K562 (cell line): ENCODE measurements around the genes CRACDL, C2orf15 and LYG1.

DNA sequence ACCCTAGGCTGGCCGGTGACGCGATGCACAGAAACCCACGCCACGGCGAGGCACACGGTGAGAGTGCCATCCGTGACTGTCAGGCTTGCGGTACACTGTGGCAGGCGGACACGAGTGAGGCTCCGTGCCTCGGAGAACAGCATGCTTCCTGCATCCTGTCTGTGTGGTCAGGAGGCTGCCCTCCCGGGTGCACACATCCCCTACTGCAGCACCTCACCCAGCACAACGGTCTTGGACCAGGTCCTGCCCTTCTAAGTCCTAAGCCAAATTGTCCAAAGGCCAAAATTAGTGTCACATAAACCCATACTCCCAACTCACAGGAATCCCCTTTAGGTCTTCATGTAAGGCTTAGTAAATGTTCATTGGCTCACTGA lies 48.0 kb downstream of the ZAP70 start:
- RAMPAGE, long total RNA = no peak
- RRBS = no CpG with 5 or more reads among the region's 15 CpGs
PRO-cap:
- standard = no peak
- CoPRO, capped RNA only, 2 experiments = no peak in any of the 2 experiments
- CoPRO, capped and uncapped RNA, 2 experiments = no peak in any of the 2 experiments
- CoPRO, uncapped RNA only, 2 experiments = no peak in any of the 2 experiments
CAGE:
- cytosol, long polyA plus RNA = no peak
- long polyA plus RNA = no peak
- nucleolus, long total RNA = no peak
- nucleus, long polyA plus RNA = no peak

- RAMPAGE, long total RNA = no peak
- RRBS = no CpG with 5 or more reads among the region's 8 CpGs
PRO-cap:
- standard = no peak
- CoPRO, capped RNA only, 2 experiments = no peak in any of the 2 experiments
- CoPRO, capped and uncapped RNA, 2 experiments = no peak in any of the 2 experiments
- CoPRO, uncapped RNA only, 2 experiments = peak in 1 of 2 experiments; most common minus-strand start chr2:97787377 (in 1)
CAGE:
- cytosol, long polyA plus RNA = no peak
- long polyA plus RNA = no peak
- nucleolus, long total RNA = no peak
- nucleus, long polyA plus RNA = no peak
These were observed 73.8 kb downstream of the ZAP70 start for GRCh38 chr2:97786906-97787822.

DNA sequence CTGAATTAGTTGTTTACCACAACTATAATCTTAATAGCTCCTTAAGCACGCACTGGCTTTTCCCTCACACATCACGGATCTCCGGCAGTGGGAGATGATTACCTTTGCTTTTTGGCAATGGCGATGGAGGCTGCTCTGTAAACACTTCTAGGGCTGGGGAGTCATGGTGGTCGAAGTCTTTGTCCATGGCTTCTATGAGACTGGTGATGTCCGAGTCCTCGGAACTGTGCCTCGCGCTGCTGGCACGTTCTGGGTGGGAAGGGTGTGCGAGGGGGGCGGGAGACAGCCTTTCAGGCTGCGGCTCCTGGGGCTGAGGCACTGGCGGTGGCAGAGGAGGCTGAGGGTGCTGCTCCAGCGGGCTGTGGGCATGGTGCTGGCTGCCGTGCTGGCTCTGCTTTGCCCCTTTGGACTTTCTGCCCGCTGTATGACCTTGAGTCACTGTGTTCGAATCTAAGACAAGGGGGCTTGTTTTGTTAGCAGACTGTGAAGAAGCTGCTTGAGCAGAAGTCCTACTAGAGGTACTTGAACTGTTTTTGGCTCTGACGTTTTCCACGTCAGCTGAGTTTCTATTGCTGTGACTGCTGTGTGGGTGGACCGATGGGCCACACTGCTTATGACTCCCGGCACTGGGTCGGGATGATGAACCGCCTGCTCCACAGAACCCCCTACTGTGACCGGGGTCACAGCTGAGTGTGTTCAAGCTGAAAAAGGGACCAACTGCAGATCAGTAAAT lies 79.1 kb downstream of the ZAP70 start:
- RAMPAGE, long total RNA = no peak
- RRBS = 97% methylated on average over 4 of the region's 25 CpGs
PRO-cap:
- standard = no peak
- CoPRO, capped RNA only, 2 experiments = no peak in any of the 2 experiments
- CoPRO, capped and uncapped RNA, 2 experiments = no peak in any of the 2 experiments
- CoPRO, uncapped RNA only, 2 experiments = peak in 1 of 2 experiments; most common minus-strand start position 514 of the sequence (in 1)
CAGE:
- cytosol, long polyA plus RNA = no peak
- long polyA plus RNA = no peak
- nucleolus, long total RNA = no peak
- nucleus, long polyA plus RNA = no peak

DNA sequence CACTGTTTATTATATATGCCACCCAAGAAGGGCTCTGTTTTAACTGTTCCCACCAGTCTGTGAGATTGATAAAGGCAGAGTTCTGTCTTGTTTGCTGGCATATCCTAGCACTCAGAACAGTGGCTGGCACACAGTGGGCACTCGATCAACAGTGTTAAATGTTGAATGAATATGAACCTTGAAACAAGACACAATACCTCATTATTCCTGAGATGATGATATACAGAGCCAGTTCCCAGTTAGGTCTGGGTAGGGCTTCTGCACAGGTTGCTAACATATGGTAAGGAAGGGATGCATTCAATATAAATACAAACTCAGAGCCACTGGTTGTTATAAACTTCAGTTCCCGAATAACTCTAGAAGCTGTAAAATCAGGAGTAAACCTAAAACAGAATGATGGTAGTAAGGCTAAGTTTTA lies 81.4 kb downstream of the ZAP70 start:
- RAMPAGE, long total RNA = no peak
- RRBS = no CpG with 5 or more reads among the region's 2 CpGs
PRO-cap:
- standard = no peak
- CoPRO, capped RNA only, 2 experiments = no peak in any of the 2 experiments
- CoPRO, capped and uncapped RNA, 2 experiments = no peak in any of the 2 experiments
- CoPRO, uncapped RNA only, 2 experiments = no peak in any of the 2 experiments
CAGE:
- cytosol, long polyA plus RNA = no peak
- long polyA plus RNA = no peak
- nucleolus, long total RNA = no peak
- nucleus, long polyA plus RNA = no peak

GRCh38 chr2:97834354-97835134 lies 121.2 kb downstream of the ZAP70 start:
- RAMPAGE, long total RNA = no peak
- RRBS = no CpG with 5 or more reads among the region's 3 CpGs
PRO-cap:
- standard = no peak
- CoPRO, capped RNA only, 2 experiments = no peak in any of the 2 experiments
- CoPRO, capped and uncapped RNA, 2 experiments = no peak in any of the 2 experiments
- CoPRO, uncapped RNA only, 2 experiments = no peak in any of the 2 experiments
CAGE:
- cytosol, long polyA plus RNA = no peak
- long polyA plus RNA = no peak
- nucleolus, long total RNA = no peak
- nucleus, long polyA plus RNA = no peak

GRCh38 chr2:97851226-97851876 lies 138.0 kb downstream of the ZAP70 start:
- RAMPAGE, long total RNA = no peak
- RRBS = no CpG with 5 or more reads among the region's 4 CpGs
PRO-cap:
- standard = no peak
- CoPRO, capped RNA only, 2 experiments = no peak in any of the 2 experiments
- CoPRO, capped and uncapped RNA, 2 experiments = no peak in any of the 2 experiments
- CoPRO, uncapped RNA only, 2 experiments = peak in 1 of 2 experiments; most common minus-strand start chr2:97851525 (in 1)
CAGE:
- cytosol, long polyA plus RNA = no peak
- long polyA plus RNA = no peak
- nucleolus, long total RNA = no peak
- nucleus, long polyA plus RNA = no peak

- RAMPAGE, long total RNA = no peak
- RRBS = no CpG with 5 or more reads among the region's 7 CpGs
PRO-cap:
- standard = no peak
- CoPRO, capped RNA only, 2 experiments = no peak in any of the 2 experiments
- CoPRO, capped and uncapped RNA, 2 experiments = no peak in any of the 2 experiments
- CoPRO, uncapped RNA only, 2 experiments = no peak in any of the 2 experiments
CAGE:
- cytosol, long polyA plus RNA = no peak
- long polyA plus RNA = no peak
- nucleolus, long total RNA = no peak
- nucleus, long polyA plus RNA = no peak
These were observed 60.7 kb downstream of the INPP4A start for GRCh38 chr2:98505252-98505866.

GRCh38 chr2:98572584-98573062 lies 35.7 kb downstream of the COA5 start:
- RAMPAGE, long total RNA = no peak
- RRBS = 87% methylated on average over 2 of the region's 15 CpGs
PRO-cap:
- standard = no peak
- CoPRO, capped RNA only, 2 experiments = no peak in any of the 2 experiments
- CoPRO, capped and uncapped RNA, 2 experiments = no peak in any of the 2 experiments
- CoPRO, uncapped RNA only, 2 experiments = no peak in any of the 2 experiments
CAGE:
- cytosol, long polyA plus RNA = no peak
- long polyA plus RNA = no peak
- nucleolus, long total RNA = no peak
- nucleus, long polyA plus RNA = no peak

DNA sequence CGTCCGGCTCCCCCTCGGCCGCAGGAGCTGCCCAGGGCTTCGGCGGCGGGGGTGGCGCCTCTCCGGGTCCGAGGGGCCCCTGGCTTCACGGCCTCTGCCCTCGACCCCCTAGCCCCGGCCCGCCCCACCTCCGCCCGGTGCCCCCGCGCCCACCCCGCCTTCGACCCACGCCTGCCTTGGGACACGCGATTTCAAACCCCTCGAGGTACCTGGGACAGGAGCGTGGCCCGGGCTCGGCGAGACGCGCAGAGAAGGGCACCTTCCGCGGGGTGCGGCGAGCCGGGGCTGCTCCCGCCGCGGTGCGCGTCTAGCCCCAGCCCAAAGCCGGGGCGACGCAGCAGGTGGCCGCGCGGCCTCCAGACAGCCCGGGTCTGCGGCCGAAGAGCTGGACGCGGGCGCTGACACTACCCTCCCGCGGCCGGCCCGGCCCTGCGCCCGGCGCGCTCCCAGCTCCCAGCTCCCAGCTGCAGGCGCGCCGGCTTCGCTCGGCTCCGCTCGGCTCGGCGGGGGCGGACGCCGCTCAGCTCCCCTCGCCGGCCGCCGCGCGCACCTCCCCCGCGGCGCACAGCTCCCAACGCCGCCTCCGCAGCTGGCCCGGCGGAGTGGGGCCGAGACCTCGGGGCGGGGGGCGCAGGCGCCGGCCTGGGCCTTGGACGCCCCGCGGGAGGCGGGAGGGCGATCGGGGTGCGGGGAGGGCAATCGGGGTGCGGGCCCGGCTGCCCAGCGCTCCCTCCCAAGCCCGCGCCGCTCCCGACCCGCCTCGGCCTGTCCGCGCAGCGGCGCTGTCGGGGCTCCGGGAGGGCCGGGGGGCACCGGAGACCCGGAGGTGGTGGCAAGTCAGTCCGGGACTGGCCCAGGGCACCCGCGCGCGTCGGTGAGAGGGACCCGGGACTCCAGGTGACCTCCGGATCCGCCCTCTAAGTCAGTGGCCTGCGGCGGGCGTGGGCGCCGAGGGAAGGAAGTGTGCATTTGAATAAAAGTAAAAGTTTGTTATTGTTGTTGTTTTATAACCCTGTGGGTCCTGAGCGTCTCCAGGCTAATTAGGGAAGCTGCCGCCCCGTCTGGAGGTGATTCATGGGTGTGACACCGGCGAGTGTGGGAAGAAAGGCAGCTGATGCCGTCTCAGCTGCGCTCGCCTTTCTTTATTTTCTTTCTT lies at the start of gene CRACDL:
CRACDL (minus strand) TSS at position 497 of the 1,156 bp plus-strand sequence.
- RAMPAGE, long total RNA = no peak
- RRBS = 35% methylated on average over 112 of the region's 140 CpGs
PRO-cap:
- standard = no peak
- CoPRO, capped RNA only, 2 experiments = no peak in any of the 2 experiments
- CoPRO, capped and uncapped RNA, 2 experiments = no peak in any of the 2 experiments
- CoPRO, uncapped RNA only, 2 experiments = no peak in any of the 2 experiments
CAGE:
- cytosol, long polyA plus RNA = no peak
- long polyA plus RNA = no peak
- nucleolus, long total RNA = no peak
- nucleus, long polyA plus RNA = no peak

GRCh38 chr2:99140986-99142140 lies at the start of gene C2orf15:
Gene C2orf15 (plus strand): TSS chr2:99141707.
- RAMPAGE, long total RNA = no peak
- RRBS = 3% methylated on average over 17 of the region's 92 CpGs
PRO-cap:
- standard = bidirectional peak, plus-strand start at chr2:99141238, minus-strand start at chr2:99141149
- CoPRO, capped RNA only, 2 experiments = peak in 2 of 2 experiments; most common plus-strand start chr2:99141238 (in 1); most common minus-strand start chr2:99141149 (in 2)
- CoPRO, capped and uncapped RNA, 2 experiments = peak in 2 of 2 experiments; most common plus-strand start chr2:99141353 (in 1); most common minus-strand start chr2:99141149 (in 2)
- CoPRO, uncapped RNA only, 2 experiments = no peak in any of the 2 experiments
CAGE:
- cytosol, long polyA plus RNA = no peak
- long polyA plus RNA = no peak
- nucleolus, long total RNA = no peak
- nucleus, long polyA plus RNA = no peak

DNA sequence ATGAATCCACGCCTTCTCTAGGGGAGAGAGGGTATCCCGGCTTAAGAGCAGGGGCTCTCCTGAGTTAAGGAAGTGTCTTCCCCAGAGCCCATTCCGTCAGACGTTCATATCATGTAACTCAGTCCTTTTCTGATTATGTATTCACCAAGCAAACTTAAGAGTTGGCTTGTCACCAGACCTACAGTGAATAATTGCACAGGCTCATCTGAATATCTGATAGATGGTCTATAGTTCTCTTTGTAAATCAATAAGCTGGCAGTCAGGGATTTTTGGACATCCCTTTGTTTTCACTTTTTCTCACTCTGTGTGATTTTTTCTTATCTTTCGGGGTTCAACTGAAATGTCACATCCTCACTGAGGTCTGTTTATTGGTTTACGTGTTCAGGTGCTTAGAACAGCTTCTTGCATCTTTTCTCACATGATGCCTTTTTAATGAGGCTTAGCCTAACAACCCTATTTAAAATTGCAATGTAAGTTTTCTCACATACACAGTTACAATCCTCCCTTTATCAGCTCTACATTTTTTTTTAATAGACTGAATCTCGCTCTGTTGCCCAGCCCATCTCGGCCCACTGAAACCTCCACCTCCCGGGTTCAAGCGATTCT lies 1.1 kb downstream of the LIPT1 start:
- RAMPAGE, long total RNA = no peak
- RRBS = no CpG with 5 or more reads among the region's 10 CpGs
PRO-cap:
- standard = unidirectional peak, minus-strand start at position 108 of the sequence
- CoPRO, capped RNA only, 2 experiments = no peak in any of the 2 experiments
- CoPRO, capped and uncapped RNA, 2 experiments = no peak in any of the 2 experiments
- CoPRO, uncapped RNA only, 2 experiments = no peak in any of the 2 experiments
CAGE:
- cytosol, long polyA plus RNA = no peak
- long polyA plus RNA = no peak
- nucleolus, long total RNA = no peak
- nucleus, long polyA plus RNA = no peak

DNA sequence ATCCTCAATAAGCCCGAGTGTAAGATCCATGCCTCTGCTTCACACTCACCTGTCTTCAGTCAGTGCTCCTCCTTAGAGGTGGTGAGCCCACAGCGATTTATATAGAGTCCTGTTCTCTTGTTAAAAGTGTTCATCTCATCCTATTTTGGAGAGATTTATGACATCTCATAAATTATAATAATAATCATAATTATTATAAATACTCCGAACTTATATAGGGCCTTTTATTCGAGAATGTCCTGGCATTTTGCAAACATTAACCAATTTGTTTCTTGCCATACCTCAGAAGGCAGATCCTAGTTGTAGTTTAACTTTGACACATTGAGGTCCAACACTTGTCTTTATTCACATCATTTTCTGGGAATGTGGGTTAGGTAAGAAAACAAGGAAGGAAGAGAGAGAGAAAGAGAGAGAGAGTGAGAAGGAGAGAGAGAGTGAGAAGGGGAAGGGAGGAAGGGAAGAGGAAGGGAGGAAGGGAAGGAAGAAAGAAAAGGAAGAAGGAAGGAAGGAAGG lies at the start of gene LYG1:
LYG1 (minus strand) TSS at position 197 of the 513 bp plus-strand sequence.
- RAMPAGE, long total RNA = no peak
- RRBS = no CpG with 5 or more reads among the region's 4 CpGs
PRO-cap:
- standard = no peak
- CoPRO, capped RNA only, 2 experiments = no peak in any of the 2 experiments
- CoPRO, capped and uncapped RNA, 2 experiments = no peak in any of the 2 experiments
- CoPRO, uncapped RNA only, 2 experiments = no peak in any of the 2 experiments
CAGE:
- cytosol, long polyA plus RNA = no peak
- long polyA plus RNA = no peak
- nucleolus, long total RNA = no peak
- nucleus, long polyA plus RNA = no peak

DNA sequence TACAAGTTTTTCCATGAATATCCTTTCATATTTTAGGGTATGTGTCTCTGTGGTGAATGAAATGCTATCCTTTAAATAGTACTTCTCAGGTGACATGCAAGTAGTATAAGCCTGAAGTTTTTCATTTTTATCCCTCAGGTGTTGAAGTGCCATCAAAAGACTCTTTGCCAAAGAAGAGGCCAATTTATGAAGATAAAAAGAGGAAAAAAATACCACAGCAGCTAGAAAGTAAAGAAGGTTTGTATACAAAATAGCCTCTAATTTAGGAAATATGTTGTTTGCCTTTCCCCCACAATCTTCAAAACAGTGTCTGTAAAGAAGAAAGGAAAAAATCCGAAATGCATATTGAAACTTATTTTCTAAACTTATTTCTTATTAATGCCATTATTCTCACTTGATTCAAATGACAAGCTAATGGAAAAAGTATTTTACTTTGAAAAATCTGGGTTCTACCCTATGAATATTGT lies 31.2 kb downstream of the EIF5B start:
- RAMPAGE, long total RNA = no peak
- RRBS = no CpG with 5 or more reads among the region's 1 CpG
PRO-cap:
- standard = no peak
- CoPRO, capped RNA only, 2 experiments = no peak in any of the 2 experiments
- CoPRO, capped and uncapped RNA, 2 experiments = no peak in any of the 2 experiments
- CoPRO, uncapped RNA only, 2 experiments = peak in 1 of 2 experiments; most common plus-strand start position 375 of the sequence (in 1)
CAGE:
- cytosol, long polyA plus RNA = start-site peak on the plus strand centred at position 185 of the sequence, 99 bp wide, 504 and 185 reads in 2 replicates
- long polyA plus RNA = start-site peak on the plus strand centred at position 184 of the sequence, 92 bp wide, 1,514 and 842 reads in 2 replicates
- nucleolus, long total RNA = no peak
- nucleus, long polyA plus RNA = start-site peak on the plus strand centred at position 187 of the sequence, 96 bp wide, 406 and 223 reads in 2 replicates

GRCh38 chr2:99405214-99405801 lies 68.1 kb downstream of the EIF5B start:
- RAMPAGE, long total RNA = no peak
- RRBS = no CpG with 5 or more reads among the region's 5 CpGs
PRO-cap:
- standard = no peak
- CoPRO, capped RNA only, 2 experiments = no peak in any of the 2 experiments
- CoPRO, capped and uncapped RNA, 2 experiments = no peak in any of the 2 experiments
- CoPRO, uncapped RNA only, 2 experiments = peak in 2 of 2 experiments; most common plus-strand start chr2:99405258 (in 1); most common minus-strand start chr2:99405289 (in 1)
CAGE:
- cytosol, long polyA plus RNA = no peak
- long polyA plus RNA = no peak
- nucleolus, long total RNA = no peak
- nucleus, long polyA plus RNA = no peak

DNA sequence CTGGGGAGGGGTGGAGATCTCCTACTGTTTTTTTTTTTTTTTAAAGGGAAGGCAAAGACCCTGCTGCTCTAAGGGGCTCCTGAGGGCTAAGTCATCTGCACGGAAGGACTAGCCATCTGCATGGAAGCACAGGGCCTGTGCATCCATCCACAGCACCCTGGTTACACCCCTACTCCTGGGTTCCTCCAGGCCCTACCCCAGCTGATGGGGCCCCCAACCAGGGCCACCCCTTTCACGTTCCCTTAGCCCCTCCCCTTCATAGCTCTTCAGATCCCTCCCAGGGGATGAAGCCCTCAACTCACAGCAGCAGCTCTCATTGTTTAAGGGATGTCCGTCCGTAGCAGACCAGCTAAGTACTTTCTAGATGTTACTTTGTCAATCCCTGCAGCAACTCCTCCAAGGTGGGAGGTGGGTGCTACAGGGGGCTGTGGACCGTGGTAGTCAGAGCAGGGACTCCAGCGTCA lies 186.2 kb upstream of the REV1 start:
- RAMPAGE, long total RNA = no peak
- RRBS = no CpG with 5 or more reads among the region's 6 CpGs
PRO-cap:
- standard = no peak
- CoPRO, capped RNA only, 2 experiments = no peak in any of the 2 experiments
- CoPRO, capped and uncapped RNA, 2 experiments = no peak in any of the 2 experiments
- CoPRO, uncapped RNA only, 2 experiments = no peak in any of the 2 experiments
CAGE:
- cytosol, long polyA plus RNA = no peak
- long polyA plus RNA = no peak
- nucleolus, long total RNA = no peak
- nucleus, long polyA plus RNA = no peak

DNA sequence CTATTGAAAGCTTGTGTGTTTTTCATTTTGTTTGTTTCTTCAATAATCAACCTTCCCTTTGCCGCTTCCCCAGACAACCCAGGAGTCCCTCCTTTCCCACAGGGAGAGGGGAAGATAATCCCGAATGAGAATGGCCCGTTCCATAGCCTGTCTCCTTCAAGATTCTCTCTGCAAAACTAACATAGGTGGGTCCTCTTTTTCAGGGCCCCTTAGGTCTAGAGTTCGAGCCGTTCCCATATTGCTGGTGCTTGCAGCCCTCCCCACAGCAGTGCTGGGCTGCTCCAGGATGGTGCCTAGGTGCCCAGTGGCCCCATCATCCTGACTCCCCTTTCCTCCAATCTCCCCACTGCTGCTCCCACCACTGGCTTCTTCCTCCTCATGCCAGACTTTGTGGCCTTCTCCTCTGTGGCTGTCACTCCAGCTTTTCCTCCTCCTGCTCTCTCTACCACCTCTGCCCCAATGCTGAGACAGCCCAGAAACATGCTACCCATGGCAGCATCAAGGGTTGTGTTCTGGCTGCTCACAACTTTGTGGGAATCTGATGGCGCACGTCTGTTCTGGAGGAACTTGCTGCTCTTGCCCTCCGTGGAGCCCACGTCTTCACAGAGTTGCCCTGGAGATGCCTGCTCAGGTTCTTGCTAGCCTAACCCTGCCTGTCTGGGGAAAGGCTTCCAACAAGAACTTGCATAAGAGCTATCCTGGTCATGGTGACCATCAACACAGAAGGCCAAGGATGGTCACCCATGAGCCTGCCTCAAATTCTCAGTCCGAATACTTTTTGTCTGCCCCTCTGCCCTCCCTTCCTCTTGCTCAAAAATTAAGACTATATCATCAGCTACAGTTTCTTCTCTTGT lies 237.5 kb downstream of the AFF3 start:
- RAMPAGE, long total RNA = no peak
- RRBS = no CpG with 5 or more reads among the region's 10 CpGs
PRO-cap:
- standard = no peak
- CoPRO, capped RNA only, 2 experiments = no peak in any of the 2 experiments
- CoPRO, capped and uncapped RNA, 2 experiments = no peak in any of the 2 experiments
- CoPRO, uncapped RNA only, 2 experiments = no peak in any of the 2 experiments
CAGE:
- cytosol, long polyA plus RNA = no peak
- long polyA plus RNA = no peak
- nucleolus, long total RNA = no peak
- nucleus, long polyA plus RNA = no peak

DNA sequence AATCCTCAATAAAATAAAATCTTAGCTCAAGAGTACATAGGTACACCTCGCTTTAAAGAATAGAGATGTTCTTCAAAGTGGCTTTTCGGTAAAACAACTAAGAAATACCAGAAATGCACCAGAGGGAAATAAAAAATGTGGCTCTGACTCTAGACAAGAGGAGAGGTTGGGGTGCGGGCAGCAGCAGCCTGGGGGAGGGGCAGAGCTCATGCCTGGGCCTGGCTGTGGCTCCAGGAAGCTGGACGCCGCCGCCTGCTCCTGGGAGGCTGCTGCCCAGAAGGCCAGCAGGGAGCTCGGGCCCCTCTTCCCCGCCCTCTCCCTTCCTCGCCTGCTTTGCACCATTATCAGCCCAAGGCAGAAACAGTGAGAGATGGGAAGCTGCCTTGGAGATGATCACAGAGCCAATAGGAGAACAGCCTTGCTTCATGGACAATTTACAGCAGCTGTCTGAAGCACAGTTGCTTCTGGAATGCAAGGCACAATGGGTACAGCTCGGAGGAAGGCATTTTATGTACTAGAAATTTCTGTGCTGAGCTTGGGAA lies 55.2 kb upstream of the AFF3 start:
- RAMPAGE, long total RNA = no peak
- RRBS = no CpG with 5 or more reads among the region's 10 CpGs
PRO-cap:
- standard = bidirectional peak, plus-strand start at position 457 of the sequence, minus-strand start at position 337 of the sequence
- CoPRO, capped RNA only, 2 experiments = no peak in any of the 2 experiments
- CoPRO, capped and uncapped RNA, 2 experiments = no peak in any of the 2 experiments
- CoPRO, uncapped RNA only, 2 experiments = no peak in any of the 2 experiments
CAGE:
- cytosol, long polyA plus RNA = no peak
- long polyA plus RNA = no peak
- nucleolus, long total RNA = no peak
- nucleus, long polyA plus RNA = no peak